Osteoblast (primary cell): ENCODE results near the gene PRKCZ.

DNA sequence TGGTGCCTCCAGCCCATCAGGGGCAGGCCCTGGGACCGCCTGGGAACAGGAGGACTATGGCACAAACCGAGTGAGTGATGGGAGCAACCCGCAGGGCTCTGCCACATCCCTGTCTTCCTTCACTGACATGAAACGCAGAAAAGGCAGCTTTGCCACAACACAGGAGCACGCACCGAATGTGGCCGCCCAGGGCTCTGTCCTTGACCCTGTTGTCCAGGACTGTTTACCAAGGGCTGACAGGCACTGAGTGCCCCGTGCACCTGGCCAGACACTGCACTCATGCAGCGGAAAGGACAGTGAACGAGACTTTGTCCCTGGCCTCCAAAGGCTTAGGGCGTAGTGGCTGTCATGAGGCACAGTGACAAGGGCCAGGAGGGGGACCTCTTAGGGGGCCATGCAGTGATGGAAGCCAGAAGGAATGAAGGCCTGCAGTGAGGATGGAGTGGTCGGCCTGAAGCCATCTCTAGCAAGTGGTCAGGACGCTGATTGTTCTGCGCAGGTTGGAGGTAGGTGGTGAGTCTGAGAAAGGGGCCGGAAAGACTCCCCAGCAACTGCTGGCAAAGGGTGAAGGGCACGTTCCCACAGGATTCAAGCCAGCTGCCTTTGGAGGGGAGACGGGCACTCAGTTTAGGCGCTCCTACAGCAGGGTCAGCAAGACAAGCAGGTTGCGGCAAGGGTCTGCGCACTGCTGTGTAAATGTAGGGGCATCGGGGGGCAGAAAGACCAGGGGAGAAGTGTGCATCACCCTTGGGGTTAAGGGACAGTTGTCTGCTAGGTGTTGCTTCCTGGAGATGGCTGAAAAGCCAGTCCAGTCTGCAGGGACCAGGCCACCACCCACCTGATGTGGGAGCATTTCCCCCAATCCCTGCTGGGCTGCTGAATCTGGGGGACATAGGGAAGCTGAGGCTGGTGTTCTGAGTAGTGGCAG lies 1.9 kb upstream of the CCNL2 start:
- CAGE, long polyA plus RNA = no peak
- RRBS = no CpG with 5 or more reads among the region's 21 CpGs

DNA sequence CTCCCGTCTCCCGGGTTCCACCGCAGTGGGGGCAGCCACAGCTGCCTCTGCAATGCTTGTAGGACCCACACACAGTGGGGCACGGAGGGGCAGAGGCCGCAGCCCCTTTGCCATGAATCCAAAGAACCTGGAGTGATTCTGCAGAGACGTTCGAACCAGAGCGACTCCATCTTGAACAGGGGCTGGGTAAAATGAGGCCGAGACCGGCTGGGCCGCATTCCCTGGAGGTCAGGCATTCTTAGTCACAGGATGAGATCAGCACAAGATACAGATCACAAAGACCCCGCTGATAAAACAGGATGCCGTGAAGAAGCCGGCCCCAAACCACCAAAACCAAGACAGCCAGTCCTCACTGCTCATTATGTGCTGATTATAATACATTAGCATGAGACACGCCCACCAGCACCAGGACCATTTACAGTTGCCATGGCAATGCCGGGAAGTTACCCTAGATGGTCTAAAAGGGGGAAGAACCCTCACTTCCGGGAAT lies 1.6 kb upstream of the ANKRD65 start:
- CAGE, long polyA plus RNA = no peak
- RRBS = 25% methylated on average over 1 of the region's 17 CpGs

DNA sequence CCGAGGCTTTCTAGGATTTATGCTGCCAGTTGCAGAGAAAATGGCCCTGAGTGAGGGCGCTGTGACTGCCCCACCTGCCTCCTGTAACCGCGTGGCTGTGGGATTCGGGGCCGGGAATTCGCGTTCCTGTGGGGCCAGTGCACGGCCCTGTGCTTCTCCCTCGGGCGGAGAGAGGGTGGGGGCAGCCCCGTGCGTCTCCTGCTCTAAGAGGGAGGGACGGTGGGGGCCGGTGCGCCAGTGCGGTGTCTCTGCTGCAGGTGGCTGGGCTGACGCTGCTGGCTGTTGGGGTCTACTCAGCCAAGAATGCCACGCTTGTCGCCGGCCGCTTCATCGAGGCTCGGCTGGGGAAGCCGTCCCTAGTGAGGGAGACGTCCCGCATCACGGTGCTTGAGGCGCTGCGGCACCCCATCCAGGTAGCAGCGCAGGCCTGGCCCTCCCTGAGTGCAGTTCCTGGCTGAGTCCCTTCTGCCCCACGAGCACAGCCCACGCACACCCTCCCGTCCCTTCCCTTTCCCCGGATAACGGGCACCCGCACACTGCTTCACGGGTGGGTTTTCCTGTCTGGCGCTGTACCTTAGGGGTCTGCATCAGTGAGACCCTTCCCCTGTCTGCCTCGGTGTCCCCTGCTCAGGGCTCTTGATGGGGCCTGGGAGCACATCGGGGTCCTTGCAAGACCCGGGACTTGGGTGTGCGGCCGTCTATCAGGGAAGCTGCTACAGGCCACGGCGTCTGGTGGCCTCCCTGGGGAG lies 10.7 kb downstream of the ATAD3A start:
- CAGE, long polyA plus RNA = no peak
- RRBS = no CpG with 5 or more reads among the region's 46 CpGs

GRCh38 chr1:1543419-1544305 lies 3.2 kb upstream of the TMEM240 start:
- CAGE, long polyA plus RNA = no peak
- RRBS = no CpG with 5 or more reads among the region's 40 CpGs

- CAGE, long polyA plus RNA = no peak
- RRBS = 74% methylated on average over 9 of the region's 34 CpGs
Measured at GRCh38 chr1:1551575-1552337, 11.3 kb upstream of the TMEM240 start.

GRCh38 chr1:1597297-1597905 lies 2.5 kb downstream of the FNDC10 start:
- CAGE, long polyA plus RNA = no peak
- RRBS = no CpG with 5 or more reads among the region's 15 CpGs

DNA sequence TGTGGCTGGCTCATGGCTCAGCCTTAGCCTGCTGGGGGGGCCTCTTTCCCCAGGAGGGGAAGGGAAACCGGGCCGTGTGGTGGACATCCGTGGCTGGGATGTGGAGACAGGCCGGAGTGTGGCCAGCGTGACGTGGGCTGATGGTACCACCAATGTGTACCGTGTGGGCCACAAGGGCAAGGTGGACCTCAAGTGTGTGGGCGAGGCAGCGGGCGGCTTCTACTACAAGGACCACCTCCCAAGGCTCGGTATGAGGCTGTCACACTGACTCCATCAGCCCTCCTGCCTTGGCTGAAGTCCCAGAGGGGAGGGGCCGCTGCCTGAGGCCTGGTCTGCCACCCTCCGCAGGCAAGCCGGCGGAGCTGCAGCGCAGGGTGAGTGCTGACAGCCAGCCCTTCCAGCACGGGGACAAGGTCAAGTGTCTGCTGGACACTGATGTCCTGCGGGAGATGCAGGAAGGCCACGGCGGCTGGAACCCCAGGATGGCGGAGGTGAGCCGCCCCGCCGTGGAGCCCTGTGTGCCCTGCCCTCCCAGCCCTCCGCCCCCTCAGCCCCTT lies 7.0 kb upstream of the MMP23B start:
- CAGE, long polyA plus RNA = no peak
- RRBS = 61% methylated on average over 4 of the region's 25 CpGs

DNA sequence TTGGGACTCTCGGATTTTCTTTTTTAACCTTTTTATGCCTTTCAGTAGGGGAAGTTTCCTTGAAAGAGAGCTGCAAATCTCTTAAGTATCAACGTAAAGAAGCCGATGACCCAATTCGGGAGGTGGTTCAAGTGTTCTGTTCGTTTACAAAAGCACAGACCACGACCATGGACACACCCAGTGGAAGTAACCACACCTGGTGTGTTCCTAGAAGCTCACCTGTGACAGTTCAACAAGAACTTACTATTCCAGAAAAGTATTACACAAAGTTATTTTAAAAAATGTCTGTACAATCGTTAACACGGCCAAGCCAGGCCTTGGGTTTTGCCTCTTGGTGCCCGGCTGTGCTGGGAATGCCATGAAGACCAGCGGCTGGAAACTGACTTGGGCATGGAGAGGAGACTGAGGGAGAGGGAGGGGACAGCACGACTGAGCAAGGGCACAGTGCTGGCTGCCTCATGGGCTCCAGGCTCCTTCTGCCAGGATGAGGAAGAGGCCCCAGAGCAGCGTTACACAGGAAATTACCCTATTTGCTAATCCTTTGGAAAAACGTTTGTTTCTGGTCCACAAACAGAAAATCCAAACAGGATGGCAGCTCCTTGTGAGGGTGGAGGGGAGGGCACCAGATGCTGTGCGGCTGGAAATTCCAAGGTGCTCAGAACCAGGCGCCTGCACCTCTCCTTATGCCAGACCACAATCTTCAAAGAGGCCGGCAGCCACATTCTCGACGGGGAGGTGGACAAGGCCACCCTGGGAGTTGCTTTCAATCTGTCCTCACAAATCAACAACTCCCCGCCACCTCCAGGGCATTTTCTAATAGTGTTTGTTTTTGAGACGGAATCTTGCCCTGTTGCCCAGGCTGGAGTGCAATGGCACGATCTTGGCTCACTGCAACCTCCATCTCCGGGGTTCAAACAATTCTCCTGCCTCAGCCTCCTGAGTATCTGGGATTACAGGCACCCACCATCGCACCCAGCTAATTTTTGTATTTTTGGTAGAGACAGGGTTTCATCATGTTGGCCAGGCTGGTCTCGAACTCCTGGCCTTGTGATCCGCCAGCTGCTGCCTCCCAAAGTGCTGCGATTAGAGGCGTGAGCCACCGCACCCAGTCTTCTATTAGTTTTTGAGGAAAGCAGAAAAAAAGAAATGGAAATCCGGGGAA lies 4.2 kb upstream of the CDK11B start:
- CAGE, long polyA plus RNA = no peak
- RRBS = no CpG with 5 or more reads among the region's 29 CpGs

GRCh38 chr1:1745516-1746657 lies 21.7 kb upstream of the CDK11A start:
- CAGE, long polyA plus RNA = no peak
- RRBS = no CpG with 5 or more reads among the region's 115 CpGs

DNA sequence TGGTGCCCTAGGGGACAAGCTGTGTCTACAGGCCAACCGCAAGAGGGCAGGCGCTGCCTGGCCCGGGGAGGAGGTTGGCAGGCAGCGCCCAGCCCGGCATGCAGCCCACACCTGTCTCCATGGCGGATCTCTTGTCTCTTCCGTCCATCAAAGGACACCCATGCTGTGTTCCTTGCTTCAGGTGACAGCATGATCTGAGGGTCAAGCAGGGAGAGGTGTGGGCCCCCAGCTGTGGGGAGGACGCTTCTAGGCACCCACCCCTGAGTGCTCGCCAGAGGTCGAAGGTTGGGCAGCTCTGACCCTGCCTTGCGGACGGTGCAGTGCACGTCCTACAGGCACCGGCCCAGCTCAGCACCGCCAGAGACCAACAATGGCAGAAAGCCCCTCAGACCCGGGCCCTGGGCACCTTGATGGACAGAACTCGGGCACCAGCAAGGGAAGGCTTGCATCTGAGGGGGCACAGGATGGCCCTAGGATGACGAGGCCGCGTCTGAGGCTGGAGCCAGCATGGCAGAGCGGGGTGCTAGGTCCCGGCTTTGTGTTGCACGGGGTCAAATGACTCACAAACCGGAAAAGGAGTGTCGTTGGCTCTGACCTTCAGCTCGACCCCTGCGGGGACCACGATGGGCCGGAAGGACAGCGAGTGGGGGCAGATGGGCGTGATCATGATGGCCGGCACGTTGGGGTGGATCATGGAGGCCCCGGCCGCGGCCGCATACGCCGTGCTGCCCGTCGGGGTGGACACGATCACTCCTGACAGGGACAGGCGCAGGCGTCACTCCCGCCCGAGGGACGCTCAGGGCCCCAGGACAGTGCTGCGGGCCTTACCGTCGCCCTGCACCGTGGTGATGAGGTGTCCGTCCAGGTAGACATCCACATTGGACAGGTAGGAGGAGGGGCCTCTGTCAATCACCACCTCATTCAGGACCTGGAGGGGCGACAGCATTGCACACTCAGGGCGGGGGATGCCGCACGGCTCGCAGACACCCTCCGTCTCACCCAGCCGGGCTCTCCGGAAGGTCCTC lies 24.5 kb downstream of the NADK start:
- CAGE, long polyA plus RNA = no peak
- RRBS = 93% methylated on average over 11 of the region's 60 CpGs

DNA sequence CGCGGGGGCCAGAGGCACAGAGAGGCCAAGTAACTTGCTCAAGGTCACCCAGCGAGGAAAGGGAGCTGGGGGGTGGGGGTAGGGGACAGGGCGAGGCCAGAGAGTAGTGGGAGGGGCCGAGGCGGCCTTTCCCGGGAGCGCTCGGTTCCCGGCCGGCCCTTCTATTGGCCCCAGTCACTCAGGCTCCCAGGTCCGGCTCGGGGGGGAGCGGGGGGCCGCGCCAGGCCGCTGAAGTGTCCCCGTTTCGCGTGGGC lies 3.7 kb upstream of the NADK start:
- CAGE, long polyA plus RNA = no peak
- RRBS = no CpG with 5 or more reads among the region's 20 CpGs

- CAGE, long polyA plus RNA = no peak
- RRBS = no CpG with 5 or more reads among the region's 26 CpGs
Measured at GRCh38 chr1:1786503-1787702, 8.6 kb upstream of the NADK start.

GRCh38 chr1:1858998-1859641 lies 31.8 kb downstream of the GNB1 start:
- CAGE, long polyA plus RNA = no peak
- RRBS = no CpG with 5 or more reads among the region's 14 CpGs

DNA sequence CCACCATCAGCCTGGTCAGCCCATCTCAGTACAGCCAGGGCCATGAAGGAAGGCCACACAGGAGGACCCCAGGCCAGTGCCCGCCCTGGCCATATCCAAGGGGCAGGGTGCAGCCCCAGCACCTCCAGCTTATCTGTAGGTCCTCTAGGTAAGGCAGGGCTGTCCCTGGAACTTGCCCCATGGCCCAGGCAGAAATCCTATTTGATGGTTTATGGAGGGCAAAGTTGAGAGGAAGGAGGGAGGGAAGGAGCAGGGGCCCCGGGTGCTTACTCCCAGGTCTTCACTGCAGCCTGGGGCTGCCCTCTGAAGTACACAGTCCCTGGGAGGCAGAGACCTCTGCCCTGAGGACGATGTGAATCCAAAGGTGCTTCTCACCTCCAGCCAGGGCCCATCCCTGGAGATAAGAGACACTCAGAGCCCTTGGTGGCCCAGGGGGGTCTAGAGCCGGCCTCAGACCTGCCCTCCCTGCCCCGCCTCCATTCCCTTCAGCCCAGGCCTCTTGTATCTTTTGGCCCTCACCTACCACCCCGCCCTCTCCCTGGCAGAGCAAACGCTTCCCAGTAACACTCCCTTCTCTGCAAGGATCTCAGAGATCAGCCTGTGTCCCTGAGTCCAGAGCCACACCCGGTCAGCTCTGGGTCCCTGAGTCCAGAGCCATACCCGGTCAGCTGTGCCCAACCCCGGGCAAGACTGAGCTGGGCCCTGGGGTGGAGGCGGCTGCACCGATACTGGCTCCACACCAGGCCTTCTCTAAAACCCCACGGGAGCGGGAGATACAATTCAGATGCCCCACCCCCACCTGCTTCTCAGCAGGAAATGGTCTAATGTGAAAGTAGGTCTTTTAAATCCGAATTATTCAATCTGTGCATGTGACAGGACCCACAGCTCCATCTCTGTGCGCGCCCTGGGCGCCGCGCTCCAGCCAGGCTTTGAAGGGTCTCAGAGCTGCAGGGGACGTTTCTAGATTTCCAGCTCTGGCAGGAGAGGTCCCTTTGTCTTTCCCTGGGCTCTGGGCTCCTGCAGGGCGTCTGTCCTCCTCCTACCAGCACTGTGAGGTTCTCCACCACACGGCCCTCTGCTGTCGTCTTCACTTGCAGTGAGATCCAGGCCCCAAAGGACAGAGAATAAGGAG lies 3.6 kb upstream of the GNB1 start:
- CAGE, long polyA plus RNA = no peak
- RRBS = no CpG with 5 or more reads among the region's 24 CpGs

GRCh38 chr1:2025498-2026198 lies 6.5 kb downstream of the GABRD start:
- CAGE, long polyA plus RNA = no peak
- RRBS = 25% methylated on average over 19 of the region's 42 CpGs

DNA sequence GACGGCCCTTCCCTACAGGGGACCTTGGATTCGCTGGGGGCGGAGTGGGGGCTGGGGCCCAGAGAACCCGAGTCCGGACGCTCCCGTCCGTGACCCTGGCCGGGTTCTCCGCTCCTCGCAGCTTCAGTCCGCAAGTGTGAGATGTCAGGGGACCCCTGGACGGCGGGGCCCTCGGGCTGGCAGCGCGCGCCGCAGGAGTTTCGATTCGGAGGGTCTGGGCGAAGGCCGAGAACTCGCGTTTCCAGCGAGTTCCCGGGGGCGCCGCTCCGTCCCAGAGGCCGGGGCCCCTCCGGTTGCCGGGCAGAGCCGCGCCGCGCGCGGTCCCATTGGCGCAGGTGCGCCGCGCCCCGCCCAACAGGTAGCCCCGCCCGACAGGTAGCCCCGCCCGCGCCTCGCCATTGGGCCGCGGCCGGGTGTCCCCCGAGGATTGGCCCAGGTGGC lies 316 bp upstream of the PRKCZ start:
- CAGE, long polyA plus RNA = no peak
- RRBS = 2% methylated on average over 10 of the region's 54 CpGs

- CAGE, long polyA plus RNA = no peak
- RRBS = 4% methylated on average over 89 of the region's 138 CpGs
Measured at GRCh38 chr1:2050316-2051397, at the start of gene PRKCZ. Gene PRKCZ (plus strand): TSS chr1:2050411.

DNA sequence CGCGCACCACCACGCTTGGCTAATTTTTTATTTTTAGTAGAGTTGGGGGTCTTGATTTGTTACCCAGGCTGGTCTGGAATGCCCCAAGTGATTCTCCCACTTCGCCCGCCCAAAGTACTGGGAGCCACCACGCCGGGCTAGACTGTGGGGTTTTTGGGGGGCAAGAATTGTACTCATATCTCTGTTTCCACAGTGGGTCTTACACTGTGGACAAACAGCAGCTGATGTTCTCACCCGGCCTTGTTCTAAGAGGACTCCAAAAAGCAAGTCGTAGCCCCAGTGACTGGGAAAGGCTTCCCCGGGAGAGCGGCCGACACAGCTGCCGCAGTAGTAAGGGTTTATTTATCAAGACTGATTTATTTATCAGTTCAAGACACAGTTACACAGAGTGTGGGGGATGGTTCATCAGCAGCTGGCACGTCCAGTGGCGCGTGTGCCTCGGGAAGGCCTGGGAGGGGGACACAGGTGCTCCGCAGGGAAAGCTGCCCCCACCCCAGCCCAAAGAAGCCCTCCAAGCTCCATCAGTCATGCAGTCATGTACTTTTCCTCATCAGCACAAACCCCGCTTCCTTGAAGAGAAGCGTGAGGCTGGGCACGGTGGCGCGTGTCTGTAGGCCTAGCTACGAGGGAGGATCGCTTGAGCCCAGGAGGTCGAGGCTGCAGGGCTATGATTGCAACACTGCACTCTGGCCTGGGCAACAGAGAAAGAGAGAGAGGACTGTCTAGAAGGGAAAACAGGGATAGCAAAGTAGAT lies 53.0 kb downstream of the PRKCZ start:
- CAGE, long polyA plus RNA = no peak
- RRBS = 87% methylated on average over 4 of the region's 26 CpGs

DNA sequence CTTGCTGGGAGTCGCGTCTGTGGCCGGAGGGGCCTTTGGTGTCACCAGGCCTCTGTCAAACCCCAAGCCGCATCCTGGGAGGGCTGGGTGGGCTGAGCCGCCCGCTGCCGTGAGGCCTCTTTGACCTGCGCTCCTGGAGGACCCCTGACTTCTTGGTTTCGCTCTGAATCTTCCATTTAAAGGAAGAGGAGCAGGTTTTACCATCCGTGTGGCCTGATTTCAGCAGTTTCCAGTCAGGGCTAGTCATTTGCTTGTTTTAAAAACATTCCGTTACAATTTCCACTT lies 60.6 kb downstream of the FAAP20 start:
- CAGE, long polyA plus RNA = no peak
- RRBS = no CpG with 5 or more reads among the region's 11 CpGs

GRCh38 chr1:2139797-2140371 lies 54.7 kb downstream of the FAAP20 start:
- CAGE, long polyA plus RNA = no peak
- RRBS = no CpG with 5 or more reads among the region's 6 CpGs